ENCODE results near the genes TIMP1 and SSX5.

- RAMPAGE, long total RNA: no peak
- RRBS: no CpG with 5 or more reads among the region's 2 CpGs
These were observed 23.1 kb upstream of the GPR34 start for GRCh38 chrX:41665644-41666095.

DNA sequence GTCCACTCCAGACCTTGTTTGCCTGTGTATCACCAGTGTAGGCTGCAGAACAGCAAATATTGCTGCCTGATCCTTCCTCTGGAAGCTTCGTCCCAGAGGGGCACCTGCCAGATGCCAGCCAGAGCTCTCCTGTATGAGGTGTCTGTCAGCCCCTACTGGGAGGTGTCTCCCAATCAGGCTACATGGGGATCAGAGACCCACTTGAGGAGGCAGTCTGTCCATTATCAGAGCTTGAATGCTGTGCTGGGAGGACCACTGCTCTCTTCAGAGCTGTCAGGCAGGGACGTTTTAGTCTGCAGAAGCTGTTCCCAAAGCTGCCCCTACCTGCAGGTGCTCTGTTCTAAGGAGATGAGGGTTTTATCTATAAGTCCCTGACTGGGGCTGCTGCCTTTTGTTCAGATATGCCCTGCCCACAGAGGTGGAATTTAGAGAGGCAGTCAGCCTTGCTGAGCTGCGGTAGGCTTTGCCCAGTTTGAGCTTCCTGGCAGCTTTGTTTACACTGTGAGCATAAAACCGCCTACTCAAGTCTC lies 38.1 kb upstream of the PPP1R2C start:
- RAMPAGE, long total RNA: no peak
- RRBS: no CpG with 5 or more reads among the region's 4 CpGs

- RAMPAGE, long total RNA: no peak
- RRBS: no CpG with 5 or more reads among the region's 4 CpGs
These were observed 166.4 kb upstream of the PPP1R2C start for GRCh38 chrX:42944134-42944903.

DNA sequence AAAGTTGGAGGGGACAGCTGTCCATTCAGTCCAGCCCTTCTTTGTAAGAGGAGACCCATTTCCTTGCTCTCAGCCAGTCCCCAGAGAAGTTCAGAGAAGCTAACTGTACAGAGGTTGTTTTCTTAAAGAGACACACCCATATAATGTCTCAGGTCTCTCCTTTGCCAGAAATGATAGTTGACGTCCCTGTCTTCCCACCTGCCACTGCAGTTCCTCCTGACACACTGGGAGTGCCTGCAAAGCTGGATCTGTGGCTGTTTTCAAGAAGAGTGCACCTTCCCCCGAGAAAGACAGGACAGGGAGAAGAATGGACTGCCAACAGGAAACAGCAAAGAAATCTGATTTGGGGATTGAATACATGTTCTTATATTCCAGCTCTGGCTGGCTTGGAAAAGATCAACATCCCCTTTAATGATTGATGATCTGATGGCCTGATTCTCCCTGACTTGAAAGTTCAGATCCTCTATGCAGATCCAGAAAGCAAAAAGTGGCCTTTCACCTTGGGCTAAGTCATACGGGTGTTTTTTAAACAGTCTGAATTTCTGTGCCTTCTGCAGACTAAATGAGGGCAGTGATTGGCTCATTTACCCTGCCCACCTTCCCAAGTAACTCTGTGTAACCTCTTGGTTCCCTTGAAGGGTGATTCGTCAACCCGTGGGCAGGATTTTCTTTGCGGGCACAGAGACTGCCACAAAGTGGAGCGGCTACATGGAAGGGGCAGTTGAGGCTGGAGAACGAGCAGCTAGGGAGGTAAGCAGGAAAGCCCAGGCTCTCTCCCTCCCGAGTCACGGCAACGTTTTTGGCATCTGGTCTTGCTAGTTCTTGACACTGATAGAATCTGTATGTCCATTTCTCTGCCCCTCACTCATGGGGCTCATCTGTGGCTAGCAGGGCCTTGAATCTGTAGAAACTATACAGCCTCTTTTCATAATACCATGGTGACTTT lies 87.3 kb downstream of the MAOA start:
- RAMPAGE, long total RNA: no peak
- RRBS: no CpG with 5 or more reads among the region's 11 CpGs

DNA sequence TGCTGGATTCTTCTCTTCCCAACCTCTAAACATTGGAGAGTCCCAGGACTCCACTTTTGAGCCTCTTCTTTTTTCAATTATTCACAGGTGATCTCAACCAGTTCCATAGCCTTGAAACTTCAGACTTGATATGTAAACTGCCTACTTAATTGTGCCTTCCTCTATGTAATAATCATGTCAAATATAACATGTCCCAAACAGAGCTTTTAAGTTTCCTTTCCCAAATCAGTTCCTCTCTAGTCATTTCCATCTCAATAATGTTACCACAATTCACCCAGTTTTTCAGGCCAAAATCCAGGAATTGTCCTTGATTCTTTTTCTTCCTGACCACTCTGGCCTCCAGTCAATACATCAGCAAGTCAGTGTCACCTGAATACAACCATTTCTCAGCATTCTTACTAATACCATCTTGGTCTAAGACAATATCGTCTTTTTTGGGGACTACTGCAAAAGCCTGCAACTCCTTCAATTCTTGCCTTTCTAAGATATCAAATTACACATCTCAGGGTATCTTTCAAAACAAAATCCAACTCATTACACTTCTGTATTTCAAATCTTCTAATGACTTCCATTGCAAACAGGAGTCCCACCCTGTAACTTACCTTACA lies 22.0 kb downstream of the MAOB start:
- RAMPAGE, long total RNA: no peak
- RRBS: no CpG with 5 or more reads among the region's 1 CpG

DNA sequence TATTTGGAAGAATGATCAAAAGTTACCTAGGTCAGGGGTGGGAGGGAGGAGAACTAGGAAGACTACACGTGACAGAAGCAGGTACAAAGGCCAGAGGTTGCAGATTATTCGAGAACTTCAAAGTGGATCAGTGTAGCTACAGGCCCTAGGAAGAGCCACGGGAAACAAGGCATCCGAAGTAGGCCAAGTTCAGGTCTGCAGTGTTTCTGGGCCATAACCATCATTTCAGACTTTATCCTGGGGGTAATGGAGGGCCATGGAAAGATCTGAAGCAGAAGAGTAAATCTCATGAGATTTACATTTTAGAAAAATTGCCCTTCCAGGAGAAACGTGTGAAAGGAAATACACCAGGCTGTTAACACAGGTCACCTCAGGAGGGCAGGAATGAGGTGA lies 16.4 kb downstream of the MAOB start:
- RAMPAGE, long total RNA: no peak
- RRBS: no CpG with 5 or more reads among the region's 5 CpGs

DNA sequence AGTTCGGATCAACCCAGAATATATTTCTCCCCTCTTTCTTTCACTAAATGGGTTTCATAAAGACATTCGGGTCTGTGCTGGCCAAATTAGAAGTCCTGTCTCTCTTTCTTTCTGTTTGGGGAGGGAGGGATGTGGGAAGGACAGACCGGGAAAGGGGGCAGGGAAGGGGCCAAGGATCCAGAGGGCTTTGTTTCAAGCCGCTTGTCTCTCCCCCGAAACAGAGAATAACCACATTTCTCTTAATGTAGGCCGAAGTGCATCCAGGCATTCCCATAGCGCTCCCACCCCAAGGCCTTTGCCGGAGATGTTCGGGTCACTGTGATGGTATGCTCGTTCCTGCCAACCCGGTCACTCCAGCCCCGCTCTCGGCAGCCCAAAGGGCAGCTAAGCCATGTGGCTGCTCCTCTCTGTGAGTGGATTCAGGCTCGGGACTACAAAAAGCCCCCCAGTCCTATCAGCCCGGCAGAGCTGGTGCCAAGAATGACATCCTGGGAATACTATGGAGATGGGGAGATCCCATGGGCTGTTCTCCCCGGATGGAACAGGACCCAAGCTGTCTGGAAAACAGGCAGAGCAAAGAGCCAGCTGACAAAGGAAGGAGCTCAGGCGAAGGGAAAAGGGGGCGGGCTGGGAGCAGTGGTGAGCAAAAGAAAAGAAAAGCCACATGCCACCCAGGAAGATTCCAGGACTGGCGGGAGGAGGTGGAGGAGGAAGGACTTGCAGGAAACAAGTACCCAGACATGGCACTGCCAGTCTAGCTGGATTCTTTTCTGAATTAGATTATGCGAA lies 3.8 kb downstream of the NDP start:
- RAMPAGE, long total RNA: no peak
- RRBS: 54% methylated on average over 6 of the region's 20 CpGs

DNA sequence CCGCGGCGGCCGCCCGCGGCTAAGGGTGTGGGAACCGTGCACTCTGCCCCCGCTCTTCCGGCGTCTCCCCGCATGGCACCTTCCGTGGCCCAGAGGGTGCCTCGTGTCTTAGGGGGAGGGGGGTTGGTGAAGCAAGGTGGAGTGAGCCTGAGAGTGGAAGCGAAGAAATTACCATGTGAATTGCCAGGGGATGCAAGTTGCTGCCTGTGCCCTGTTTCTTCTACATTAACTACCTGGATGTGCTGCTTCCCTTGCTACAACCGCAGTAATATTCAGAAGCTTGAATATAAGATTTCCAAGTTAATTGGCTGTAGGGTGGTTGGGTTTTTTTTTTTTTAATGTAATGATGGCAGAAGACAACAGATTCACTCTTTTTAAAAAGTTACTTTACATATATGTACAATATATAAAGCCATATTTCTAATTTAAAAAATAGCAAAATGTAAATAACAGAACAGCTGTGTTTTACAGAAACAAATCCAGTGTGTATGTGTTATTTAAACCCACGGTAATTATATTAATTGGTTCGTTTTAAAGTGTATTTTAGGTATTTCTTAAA lies 595.2 kb upstream of the KRBOX4 start:
- RAMPAGE, long total RNA: no peak
- RRBS: 7% methylated on average over 8 of the region's 17 CpGs

GRCh38 chrX:46600089-46600565 lies 26.6 kb downstream of the CHST7 start:
- RAMPAGE, long total RNA: no peak
- RRBS: no CpG with 5 or more reads among the region's 3 CpGs

GRCh38 chrX:46838153-46838706 lies 1.4 kb downstream of the RP2 start:
- RAMPAGE, long total RNA: no peak
- RRBS: no CpG with 5 or more reads among the region's 5 CpGs

DNA sequence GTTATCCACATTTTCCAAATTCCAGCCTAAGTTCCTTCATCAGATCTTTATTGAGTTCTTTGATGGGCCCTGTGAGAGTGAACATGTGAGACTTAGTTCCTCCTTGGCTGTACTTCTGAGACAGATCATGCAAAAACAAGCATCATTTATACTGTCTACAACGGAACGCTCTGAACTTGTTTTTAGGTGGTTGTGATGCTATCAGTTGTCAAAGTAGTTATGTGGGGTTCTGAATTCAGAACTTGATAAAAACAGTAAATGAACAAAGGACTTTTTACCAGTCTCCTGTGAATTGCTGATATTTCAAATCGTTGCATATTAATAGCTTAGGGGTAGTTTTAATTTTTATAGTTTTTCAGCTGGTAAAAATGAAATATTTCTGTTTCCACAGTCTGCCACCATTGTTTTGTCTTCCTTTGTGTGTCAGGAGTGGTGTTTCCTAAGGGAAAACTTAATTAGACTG lies 49.0 kb downstream of the JADE3 start:
- RAMPAGE, long total RNA: no peak
- RRBS: no CpG with 5 or more reads among the region's 3 CpGs

DNA sequence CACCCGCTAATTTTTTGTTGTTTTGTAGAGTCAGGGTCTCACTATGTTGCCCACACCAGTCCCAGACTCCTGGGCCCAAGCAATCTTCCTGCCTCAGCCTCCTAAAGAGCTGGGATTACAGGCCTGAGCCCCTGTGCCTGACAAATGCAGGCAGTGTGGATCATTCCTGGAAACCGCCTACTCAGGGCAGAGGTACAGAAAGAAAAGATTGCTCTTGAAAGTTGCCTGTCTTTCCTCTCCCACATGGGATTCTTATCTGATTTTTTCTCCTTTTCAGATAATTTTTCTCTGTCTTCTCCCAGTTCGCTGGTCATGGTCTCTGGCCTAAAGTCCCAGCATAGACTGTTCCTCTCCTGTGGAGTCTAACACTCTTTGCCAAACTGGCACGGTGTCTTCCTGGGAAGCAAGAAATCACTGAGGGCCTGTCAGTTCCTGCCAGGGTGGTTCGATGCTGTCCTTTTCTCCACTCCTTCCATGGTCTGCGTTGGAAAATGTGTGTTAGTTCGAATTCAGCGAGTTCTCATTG lies 1.9 kb downstream of the RGN start:
- RAMPAGE, long total RNA: no peak
- RRBS: no CpG with 5 or more reads among the region's 8 CpGs

- RAMPAGE, long total RNA: no peak
- RRBS: no CpG with 5 or more reads among the region's 19 CpGs
These were observed 14.2 kb upstream of the UBA1 start for GRCh38 chrX:47179207-47179997.

DNA sequence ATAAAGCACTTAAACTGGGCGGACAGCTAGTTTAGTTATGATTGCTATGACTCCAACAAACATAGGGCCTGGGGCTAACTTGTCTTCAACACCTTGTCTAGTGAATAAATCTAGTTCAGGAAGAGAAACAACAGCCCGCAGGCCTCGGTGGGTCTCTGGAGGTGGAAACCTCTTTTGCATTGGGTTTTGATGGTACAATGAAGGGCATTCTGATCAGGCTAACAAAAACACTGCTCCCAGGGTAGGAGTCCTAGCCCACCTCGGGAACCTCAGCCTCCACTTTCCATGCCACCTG lies 360 bp upstream of the USP11 start:
- RAMPAGE, long total RNA: no peak
- RRBS: no CpG with 5 or more reads among the region's 4 CpGs

DNA sequence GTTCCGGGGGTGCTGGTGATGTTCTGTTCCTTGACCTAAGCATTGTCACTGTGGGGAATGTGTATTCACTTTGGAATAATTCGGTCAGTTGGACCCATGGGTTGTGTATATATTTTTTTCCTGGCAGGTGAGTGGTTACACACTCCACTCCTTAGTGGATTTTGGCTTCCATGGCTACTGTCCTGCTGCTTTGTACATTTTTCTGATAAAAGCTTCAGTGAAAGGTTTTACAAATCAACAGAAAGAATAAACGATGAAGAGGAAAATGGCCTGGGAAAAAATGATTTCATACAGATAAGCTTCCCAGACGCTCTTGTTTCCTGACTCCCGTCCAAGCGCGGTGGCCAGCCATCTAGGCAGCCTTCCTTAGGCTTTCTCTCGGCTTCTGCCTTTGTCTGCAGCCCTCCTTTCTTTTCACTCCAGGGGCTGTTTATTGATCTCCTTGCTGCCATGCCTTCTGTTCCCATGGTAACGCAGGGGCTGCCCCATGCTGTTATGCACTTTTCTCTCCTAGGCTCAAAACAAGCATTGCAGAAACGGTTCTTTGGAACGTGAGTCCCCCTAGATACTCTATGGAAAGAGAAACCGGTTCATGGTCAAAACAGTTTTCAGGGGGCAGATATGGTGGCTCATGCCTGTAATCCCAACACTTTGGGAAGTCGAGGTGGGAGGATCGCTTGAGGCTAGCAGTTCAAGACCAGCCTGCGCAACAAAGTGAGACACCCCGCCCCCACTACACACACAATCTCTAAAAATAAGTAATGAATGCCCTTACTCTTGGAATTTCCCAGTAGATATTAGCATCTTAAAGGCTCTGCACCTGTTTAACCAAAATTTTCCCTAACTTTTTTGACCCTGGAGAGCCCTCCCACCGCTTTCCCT lies 54.1 kb upstream of the ZNF157 start:
- RAMPAGE, long total RNA: no peak
- RRBS: no CpG with 5 or more reads among the region's 17 CpGs

GRCh38 chrX:47380165-47380660 lies 9.8 kb downstream of the ZNF157 start:
- RAMPAGE, long total RNA: no peak
- RRBS: no CpG with 5 or more reads among the region's 11 CpGs

DNA sequence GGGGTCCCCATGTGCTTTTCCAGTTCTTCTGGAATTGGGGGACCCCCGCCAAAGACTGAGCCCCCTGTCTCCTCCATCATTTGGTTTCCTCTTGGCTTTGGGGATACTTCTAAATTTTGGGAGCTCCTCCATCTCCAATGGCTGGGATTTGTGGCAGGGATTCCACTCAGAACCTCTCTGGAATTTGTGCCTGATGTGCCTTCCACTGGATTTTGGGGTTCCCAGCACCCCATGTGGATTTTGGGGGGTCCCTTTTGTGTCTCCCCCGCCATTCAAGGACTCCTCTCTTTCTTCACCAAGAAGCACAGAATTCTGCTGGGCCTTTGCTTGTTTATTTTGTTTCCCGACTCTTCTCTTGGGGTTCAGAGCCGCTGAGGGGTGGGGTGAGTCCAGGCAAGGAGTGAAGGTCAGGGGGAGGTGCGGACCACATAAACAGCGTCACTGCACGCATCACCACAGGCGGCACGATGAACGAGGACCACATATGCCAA lies 10.6 kb upstream of the TIMP1 start:
- RAMPAGE, long total RNA: no peak
- RRBS: no CpG with 5 or more reads among the region's 10 CpGs

- RAMPAGE, long total RNA: start-site peak on the plus strand at chrX:47582304-47582453, 1,216 and 1,178 reads in 2 replicates
- RRBS: 10% methylated on average over 5 of the region's 28 CpGs
These were observed at the start of gene TIMP1 for GRCh38 chrX:47581903-47582730. Gene TIMP1, plus strand, starts transcription at chrX:47582436.

DNA sequence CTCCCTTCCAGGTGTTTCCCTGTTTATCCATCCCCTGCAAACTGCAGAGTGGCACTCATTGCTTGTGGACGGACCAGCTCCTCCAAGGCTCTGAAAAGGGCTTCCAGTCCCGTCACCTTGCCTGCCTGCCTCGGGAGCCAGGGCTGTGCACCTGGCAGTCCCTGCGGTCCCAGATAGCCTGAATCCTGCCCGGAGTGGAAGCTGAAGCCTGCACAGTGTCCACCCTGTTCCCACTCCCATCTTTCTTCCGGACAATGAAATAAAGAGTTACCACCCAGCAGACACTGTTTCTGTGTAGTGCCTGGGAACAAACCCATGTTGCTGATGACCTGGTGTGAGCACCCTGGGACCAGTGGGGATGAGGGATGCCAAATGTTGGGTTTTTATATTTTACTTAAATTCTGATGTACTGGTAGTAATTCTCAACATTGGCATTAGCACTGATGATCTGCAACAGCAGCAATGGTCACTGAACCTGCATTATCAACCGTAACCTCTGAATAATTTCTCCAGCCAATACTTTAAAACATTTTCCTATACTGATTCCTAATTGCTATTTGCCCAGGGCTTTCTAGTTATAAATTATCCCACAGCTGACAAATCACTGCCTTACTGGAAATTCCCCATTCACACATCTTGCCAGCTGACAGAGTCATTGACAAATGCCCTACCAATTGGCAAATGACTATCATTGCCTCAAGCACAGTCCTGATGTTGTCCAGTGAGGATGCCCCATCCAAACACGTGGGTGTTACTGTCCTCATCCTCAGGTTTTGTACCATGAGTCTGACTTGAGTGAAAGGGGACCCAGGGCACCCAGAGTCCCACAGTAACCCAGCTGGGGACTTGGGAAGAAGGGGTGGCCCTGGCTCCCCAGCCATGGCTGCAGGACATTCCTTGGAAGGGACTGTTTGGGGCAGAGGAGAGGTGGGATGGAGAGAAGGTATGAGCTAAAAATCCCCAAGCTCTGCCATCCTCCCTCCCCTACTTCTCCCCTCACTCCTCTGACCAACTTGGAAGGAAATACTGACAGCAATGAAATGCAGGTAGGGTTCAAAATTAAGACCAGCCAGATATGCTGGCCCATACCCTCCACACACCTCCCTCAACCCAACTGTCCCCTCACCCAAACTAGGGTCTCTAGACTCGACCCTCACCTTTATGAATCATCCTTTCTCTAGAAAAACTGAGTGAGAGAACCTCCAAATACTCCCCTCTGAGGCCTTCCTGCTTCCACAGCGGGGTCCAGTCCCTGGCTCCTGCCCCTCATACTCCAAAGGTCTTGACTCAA lies 4.7 kb downstream of the TIMP1 start:
- RAMPAGE, long total RNA: no peak
- RRBS: 19% methylated on average over 2 of the region's 10 CpGs

GRCh38 chrX:48196490-48196870 lies at the start of gene SSX5:
Gene SSX5, minus strand, starts transcription at chrX:48196795.
- RAMPAGE, long total RNA: no peak
- RRBS: no CpG with 5 or more reads among the region's 11 CpGs

Data from cardiac muscle cell (in vitro differentiated cells and primary cell).